AG10803 (cell line): Measurements from ENCODE around the gene BTD.

DNA sequence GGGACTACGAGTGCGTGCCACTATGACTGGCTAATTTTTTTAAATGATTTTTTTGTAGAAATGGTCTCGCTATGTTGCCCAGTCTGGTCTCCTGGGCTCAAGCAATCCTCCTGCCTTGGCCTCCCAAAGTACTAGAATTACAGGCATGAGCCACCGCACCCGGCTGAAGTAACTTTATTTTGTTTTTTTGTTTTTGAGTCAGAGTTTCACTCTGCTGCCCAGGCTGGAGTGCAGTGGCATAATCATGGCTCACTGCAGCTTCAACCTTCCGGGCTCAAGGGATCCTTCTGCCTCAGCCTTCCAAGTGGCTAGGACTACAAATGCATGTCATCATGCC lies 5.5 kb downstream of the RBSN start:
- RRBS, result 77% methylated on average over 1 of the region's 6 CpGs

DNA sequence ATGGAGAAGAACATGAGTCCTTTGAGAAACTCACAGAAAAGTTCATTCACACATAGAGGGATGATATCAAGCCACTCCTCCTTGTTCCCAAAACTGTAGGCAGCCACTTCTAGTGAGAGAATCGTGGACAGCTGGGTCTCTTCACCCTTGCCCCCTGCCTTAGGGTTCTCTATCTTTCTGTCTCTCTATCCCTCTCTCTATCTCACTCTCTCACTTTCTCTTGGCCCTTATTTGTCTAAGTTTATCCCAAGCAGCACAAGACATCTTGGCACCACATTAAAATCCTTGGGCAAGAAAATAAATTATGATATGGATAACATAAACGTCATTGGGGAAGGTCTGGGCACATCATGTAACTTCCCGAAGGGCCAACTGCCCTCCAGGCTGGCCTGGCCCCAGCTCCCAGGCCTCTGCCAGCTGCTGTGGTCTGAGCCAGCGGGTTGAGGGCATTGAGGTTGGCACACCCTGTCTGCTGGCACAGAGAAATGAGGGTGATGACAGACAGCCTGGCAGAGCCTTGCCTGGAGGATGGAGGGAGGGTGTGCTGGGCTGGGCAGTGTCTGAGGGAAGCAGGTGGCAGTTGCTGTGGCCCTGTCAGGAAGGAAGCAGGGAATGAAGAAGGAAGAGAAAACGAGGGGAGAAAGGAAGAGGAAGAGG lies 3.2 kb upstream of the RBSN start:
- RRBS, result no CpG with 5 or more reads among the region's 5 CpGs

DNA sequence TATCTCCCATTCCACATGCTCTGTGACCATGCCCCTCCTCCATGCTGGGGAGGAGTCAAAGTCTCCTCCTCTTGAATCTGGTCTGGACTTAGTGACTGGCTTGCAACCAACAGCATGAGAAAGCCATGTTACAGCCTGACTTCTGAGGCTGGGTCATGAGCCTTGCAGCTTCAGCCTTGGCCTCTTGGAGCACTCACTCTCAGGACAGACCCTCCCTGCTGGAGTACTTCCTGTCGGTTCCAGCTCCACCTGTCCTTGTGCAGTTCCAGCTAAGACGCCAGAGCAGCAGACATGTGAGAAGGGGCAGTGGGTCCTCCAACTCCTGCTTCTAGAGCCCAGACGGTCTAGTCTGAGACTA lies 49.7 kb upstream of the RBSN start:
- RRBS, result no CpG with 5 or more reads among the region's 3 CpGs

DNA sequence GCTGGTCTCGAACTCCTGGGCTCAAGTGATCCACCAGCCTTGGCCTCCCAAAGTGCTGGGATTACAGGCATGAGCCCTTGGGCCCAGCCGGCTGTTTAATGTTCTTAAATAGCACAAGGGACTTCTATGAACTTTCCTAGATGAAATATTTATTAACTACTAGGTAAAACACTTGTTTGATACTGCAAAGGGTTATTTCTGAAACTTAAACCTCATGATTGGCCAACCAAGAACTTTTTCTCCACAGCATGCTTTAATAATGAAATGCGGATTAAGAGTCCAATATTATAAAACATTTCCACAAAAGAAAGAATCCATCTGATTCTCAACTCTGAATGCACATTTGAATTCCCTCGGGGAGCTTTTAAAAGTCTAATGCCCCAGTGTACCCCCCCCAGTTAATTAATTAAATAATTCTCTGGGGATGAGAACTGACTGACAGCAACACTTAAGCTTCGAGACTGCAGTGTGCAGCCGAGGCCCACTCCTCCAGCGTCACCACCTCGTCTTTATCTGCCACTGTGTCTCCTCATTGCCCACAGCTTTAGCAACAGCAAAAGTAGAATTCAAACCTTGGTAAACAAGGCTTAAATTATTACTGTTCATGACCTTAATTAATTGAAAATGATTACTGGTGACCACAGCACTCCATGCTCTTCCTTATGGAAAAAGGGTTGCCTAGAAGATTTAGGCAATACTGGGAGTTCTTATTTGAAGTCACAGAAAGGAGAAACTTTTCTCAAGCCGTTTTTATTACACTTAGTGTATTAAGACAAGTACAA lies 48.3 kb downstream of the CAPN7 start:
- RRBS, result no CpG with 5 or more reads among the region's 9 CpGs

DNA sequence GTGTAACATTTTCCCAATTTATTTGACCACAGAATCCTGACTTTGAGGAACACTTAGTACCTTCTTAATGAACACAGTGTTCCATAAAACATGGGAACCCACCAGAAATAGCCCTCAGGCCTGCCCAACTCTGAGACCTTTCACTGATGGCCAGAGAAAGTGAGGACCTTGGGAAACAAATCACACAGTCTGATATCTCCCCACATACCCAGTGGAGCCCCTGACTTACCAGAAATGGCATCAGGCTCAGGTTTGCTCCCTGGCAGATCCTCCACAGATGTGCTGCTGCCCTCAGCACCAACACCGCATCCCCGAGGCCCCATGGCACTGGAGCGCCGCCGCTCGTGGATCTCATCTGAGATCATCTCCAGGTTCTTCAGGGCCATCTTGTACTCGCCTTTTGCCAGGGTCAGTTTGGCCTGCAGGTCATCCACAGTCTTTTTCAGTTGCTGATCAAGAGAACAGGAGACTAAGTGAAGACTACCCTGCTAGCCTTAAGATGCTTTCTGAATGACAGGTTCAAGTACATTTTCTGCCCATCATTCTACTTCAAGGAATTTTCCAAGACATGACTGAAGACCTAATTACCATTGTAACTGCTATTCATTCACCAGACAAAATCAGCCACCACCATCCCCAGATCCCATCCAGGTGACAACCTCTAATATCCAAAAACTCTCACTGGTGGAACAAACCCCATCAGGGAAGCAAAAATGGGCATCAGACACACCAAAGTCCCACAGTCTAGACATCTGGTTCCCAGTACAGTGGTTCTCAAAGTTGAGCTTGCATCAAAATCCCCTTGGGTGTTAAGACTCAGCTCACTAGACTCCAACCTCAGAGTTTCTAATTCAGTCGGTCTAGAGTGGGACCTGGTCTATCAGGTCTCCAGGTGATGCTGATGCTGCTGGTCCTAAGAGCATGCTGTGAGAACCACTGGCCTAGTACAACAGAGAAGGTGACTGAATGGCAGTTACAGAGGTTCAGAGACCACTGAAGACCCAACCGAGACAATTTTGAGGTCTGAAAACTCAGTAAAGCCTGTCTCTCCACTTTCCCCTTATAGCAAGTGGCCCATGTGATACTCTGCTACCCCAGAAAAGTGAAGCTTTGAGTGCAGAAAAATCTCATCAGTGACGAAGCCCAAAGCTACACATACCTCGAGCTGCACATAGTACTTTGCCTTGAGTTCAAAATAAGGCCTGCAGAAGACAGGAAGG lies 53.0 kb downstream of the CAPN7 start:
- RRBS, result no CpG with 5 or more reads among the region's 11 CpGs

- RRBS, result no CpG with 5 or more reads among the region's 3 CpGs
Measured at GRCh38 chr3:15524093-15524512, 2.6 kb upstream of the COLQ start.

GRCh38 chr3:15601637-15602353 lies at the start of gene BTD:
Gene BTD (plus strand): TSS chr3:15601745.
- RRBS, result 1% methylated on average over 4 of the region's 49 CpGs

- RRBS, result no CpG with 5 or more reads among the region's 3 CpGs
Measured at GRCh38 chr3:15623709-15624038, 22.1 kb downstream of the BTD start.

DNA sequence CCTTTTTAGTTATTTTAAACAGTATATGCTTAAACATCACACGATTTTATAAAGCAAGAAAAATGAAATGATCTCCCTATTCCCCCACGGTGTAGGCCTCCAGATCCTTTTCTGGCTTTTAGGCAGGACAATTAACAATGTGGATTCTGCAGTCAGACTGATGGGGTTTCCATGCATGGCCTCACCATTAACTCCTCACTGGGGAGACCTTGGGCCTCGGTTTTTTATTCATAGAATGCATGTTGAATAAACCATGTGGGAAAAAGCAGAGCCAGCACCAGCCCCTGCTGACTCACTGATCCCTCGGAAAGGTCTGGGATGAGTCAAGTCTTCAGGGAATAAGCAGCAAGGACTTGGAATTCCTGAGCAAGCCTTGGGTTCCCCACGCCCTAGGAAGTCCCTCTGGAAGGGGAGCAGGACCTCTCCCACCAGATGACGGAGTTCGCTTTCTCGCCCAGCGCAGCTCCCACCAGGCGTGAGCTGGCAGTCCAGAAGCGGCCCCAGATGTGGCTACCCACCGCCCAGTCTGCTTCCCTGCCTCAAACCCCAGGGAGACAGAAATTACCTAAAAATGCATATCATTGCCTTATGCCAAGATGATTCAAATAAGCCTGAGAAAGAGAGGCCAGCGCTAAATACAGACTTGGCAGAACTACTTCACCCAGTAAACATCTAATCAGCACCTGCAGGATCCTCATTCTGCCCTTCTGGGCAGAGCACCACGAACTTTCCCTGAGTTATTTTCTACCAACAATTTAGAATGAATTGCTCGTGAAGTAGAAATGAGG lies 45.4 kb downstream of the BTD start:
- RRBS, result no CpG with 5 or more reads among the region's 15 CpGs

GRCh38 chr3:15794660-15795413 lies 2.9 kb downstream of the ANKRD28 start:
- RRBS, result no CpG with 5 or more reads among the region's 3 CpGs

GRCh38 chr3:15808996-15809845 lies 11.4 kb upstream of the ANKRD28 start:
- RRBS, result no CpG with 5 or more reads among the region's 2 CpGs

GRCh38 chr3:16113021-16113461 lies 61.4 kb upstream of the GALNT15 start:
- RRBS, result no CpG with 5 or more reads among the region's 1 CpG

- RRBS, result no CpG with 5 or more reads among the region's 4 CpGs
Measured at GRCh38 chr3:16278816-16279855, 14.1 kb downstream of the OXNAD1 start.

DNA sequence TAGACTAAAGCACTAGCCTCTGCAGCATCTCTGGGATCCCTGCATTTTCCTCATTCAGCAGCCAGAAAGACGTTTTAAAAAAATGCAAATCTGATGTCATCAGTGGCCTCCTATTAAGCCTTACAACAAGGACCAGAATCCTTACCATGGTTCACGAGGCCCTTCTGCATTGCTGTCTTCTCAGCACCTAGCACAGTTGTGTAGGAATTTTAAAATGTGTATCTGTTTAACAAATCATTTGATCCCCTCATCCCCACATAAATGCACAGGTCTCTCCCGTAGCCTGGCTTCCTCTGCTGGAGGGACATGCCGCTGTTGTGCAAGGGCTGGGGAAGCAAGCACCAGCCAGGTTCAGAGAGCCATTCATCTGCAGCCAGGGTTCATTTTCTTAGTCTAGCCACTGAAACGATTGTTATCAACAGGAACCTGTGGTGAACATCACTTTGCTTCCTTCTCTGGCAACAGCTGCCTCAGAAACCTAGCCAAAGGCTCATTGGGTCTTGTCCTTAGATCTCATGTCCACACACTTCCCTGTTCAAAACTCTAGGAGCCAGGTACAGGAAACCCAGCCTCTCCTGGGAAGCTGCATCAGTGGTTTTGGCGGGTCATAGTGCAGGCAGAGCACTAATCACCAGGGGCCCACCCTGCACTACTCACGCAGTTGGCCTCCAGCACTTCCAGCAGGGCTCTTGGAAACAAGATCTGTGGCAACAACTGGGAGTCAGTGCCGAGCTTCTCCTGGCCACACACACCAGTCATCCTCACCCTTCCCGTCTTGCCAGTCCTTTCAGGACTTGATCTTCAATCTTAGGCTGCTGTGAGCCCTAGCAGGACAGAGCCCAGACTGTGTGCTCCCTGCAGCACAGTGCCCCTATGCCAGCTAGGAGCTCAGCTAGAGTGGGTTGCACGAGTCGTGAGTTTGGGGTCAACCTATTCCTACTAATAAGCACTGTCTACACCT lies 47.0 kb downstream of the OXNAD1 start:
- RRBS, result no CpG with 5 or more reads among the region's 11 CpGs

GRCh38 chr3:16338176-16338637 lies 73.2 kb downstream of the OXNAD1 start:
- RRBS, result no CpG with 5 or more reads among the region's 9 CpGs

DNA sequence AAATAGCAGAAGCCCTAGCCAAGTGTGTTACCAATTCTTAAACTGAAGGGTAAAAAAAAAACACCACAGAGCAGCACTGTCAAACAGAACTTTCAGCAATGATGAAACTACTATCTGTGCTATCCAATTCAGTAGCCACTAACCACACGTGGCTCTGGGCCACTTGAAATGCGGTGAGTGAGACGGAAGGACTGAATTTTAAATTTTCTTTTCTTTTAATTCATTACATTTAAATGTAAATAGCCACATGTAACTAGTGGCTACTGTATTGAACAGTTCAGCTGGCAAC lies 4.8 kb downstream of the RFTN1 start:
- RRBS, result no CpG with 5 or more reads among the region's 3 CpGs

- RRBS, result no CpG with 5 or more reads among the region's 10 CpGs
Measured at GRCh38 chr3:16883114-16883404, 1.7 kb upstream of the PLCL2 start.

- RRBS, result no CpG with 5 or more reads among the region's 9 CpGs
Measured at GRCh38 chr3:16897482-16897807, 12.7 kb downstream of the PLCL2 start.

- RRBS, result no CpG with 5 or more reads among the region's 4 CpGs
Measured at GRCh38 chr3:16900738-16901501, 16.2 kb downstream of the PLCL2 start.

DNA sequence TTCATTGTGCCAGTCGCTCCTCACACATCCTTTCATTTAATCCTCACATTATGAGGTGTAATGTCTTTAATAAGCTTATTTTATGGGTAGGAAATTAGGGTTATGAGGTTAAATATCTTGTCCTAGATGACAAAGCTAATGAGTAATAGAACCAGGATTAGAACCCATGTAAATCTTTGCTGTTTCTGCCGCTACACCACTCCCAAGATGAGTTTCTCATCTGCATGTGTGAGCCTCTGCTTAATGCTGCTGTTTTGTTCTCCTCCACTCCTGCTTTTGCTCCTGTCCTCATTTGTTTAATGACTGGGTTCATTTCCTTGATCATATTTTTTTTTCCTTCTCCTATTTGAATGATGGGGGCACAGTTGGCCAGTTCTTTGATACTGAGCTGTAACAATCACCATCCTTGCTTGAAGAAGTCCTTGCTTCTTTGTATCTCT lies 155.9 kb downstream of the PLCL2 start:
- RRBS, result no CpG with 5 or more reads among the region's 2 CpGs